Breast (tissue), 4 donors: ENCODE measurements around the gene TNFRSF14.

GRCh38 chr1:2231559-2232411 is 3.7 kb downstream of the SKI start:
- PRO-cap, 3 experiments = peak in 3 of 3 experiments; most common plus-strand start chr1:2232009 (in 1); most common minus-strand start chr1:2231760 (in 2)
- RRBS = 9% methylated on average over 3 of the region's 32 CpGs

- PRO-cap, 3 experiments = no peak in any of the 3 experiments
- RRBS = no CpG with 5 or more reads among the region's 13 CpGs
Measured at GRCh38 chr1:2253297-2253785, 25.2 kb downstream of the SKI start.

DNA sequence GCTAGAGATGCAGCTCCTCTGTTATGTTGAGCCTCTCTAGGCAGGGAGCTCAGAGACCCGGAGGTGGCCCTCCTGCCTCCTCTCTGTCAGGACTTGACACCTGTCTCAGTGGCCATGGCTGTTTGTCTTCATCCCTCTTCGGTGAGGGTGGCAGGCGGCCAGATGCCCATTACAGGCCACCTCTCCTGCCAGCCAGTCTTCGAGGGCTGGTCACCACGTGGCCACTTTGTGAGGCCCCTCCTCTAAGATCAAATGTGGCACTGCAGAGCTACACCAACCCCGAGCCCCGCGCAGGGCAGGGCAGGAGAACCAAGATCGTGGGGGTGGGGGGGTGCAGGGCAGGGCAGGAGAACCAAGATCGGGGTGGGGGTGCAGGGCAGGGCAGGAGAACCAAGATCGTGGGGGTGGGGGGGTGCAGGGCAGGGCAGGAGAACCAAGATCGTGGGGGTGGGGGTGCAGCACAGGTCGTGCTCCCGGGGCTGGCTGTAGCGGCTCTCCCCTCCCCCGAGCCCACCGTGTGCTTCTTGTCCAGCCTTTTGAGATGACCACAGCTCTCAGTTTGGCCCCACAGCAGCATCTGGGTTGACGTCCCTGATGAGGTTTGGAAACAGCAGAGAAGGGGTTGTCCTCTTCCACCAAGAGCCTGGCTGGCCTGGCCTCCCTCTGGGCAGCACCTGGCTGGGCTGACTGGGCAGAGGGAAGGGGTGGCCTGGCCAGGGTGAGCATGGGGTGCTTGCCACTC is 61.2 kb downstream of the SKI start:
- PRO-cap, 3 experiments = no peak in any of the 3 experiments
- RRBS = no CpG with 5 or more reads among the region's 18 CpGs

GRCh38 chr1:2298728-2299666 is 70.9 kb downstream of the SKI start:
- PRO-cap, 3 experiments = no peak in any of the 3 experiments
- RRBS = 42% methylated on average over 2 of the region's 38 CpGs

- PRO-cap, 3 experiments = no peak in any of the 3 experiments
- RRBS = 72% methylated on average over 6 of the region's 21 CpGs
Measured at GRCh38 chr1:2303773-2304050, 75.6 kb downstream of the SKI start.

- PRO-cap, 3 experiments = peak in 1 of 3 experiments; most common plus-strand start chr1:2323167 (in 1); most common minus-strand start chr1:2323049 (in 1)
- RRBS = 16% methylated on average over 4 of the region's 32 CpGs
Measured at GRCh38 chr1:2322913-2323417, 68.4 kb downstream of the MORN1 start.

- PRO-cap, 3 experiments = peak in 1 of 3 experiments; most common plus-strand start chr1:2361178 (in 1); most common minus-strand start chr1:2360991 (in 1)
- RRBS = no CpG with 5 or more reads among the region's 4 CpGs
Measured at GRCh38 chr1:2360800-2361262, 30.5 kb downstream of the MORN1 start.

DNA sequence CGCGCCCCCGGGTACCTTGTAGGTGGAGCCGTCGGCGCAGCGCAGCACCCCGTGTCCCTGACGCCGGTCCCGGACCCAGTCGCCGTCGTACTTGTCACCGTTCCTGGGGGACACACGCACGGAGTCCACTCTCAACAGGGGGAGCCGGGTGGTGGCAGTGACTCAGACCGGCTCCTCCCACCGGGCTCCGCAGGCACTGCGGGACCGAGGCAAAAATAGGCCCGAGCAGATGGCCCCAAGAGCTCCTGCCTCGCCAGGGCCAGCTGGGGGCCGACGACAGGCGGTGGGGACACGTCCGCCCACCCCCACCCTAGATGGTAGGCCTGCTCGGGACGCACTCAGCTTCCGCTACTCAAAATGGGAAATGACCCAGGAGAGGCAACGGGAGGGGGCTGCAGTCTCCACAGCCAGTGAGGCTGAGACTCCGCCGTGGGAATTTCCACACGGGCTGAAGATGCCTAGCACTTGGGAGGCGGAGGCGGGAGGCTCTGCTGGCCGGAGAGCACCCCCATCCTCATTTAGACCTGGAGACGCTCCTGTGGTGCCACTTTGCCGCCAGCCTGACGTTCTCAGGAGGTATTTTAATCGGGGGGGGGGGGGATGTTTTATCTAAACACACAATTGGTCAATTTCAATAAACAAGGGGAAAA is 6.3 kb downstream of the MORN1 start:
- PRO-cap, 3 experiments = no peak in any of the 3 experiments
- RRBS = 71% methylated on average over 16 of the region's 44 CpGs

GRCh38 chr1:2406833-2407510 is 5.4 kb downstream of the PEX10 start:
- PRO-cap, 3 experiments = no peak in any of the 3 experiments
- RRBS = no CpG with 5 or more reads among the region's 23 CpGs

GRCh38 chr1:2413718-2414124 is 1.4 kb upstream of the PEX10 start:
- PRO-cap, 3 experiments = no peak in any of the 3 experiments
- RRBS = no CpG with 5 or more reads among the region's 15 CpGs

DNA sequence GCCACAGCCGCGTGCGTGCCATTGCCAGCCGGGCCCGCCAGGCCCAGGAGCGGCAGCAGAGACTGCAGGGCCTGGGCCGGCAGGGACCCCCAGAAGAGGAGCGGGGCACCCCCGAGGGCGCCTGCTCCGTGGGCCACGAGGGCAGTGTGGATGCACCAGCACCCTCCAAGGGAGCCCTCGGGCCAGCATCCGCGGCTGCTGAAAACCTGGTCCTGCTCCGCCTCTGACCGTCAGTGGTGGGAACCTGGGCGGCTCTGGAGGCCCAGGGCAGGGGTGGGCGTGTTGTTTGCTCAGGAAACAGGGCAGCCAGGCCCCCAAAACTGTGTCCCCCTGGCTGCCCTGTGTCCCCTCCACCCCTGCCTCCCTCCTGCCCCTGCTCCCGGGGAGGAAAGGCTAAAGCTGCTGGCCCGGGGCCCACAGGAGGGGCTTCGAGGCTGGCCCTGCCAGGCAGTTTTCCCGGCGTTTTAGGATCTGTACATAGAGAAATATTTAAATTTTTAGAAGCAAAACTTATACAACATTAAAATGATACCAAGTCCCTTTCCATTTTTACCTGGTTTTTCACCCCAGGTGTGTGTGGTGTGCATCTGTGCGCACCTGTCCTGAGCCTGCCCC is 21.3 kb downstream of the PANK4 start:
- PRO-cap, 3 experiments = no peak in any of the 3 experiments
- RRBS = 28% methylated on average over 10 of the region's 25 CpGs

DNA sequence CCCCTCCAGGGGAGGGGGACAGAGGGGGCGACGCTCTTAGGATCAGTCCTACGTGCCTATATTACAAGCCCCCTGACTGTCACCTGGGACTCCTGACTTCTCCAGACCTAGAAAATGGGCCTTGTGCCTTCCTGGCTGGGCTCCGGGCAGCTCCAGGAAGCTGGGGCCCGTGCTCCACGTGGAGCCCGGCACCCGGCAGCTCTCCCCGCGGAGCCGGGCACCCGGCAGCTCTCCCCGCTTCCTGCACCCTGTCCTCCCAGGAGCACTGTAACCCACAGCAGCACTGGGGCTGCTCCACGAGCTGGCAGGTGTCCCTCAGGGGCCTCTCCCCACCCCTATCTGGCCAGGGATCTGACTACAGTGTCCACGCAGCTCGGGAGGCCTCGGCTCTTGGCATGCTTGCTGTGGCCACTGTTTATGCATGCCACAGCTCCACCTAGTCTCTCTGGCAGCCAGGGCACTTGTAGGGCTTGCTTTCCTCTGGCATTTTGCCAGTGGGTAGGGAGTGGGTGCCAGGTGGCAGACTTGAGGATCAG is 762 bp upstream of the HES5 start:
- PRO-cap, 3 experiments = no peak in any of the 3 experiments
- RRBS = 4% methylated on average over 4 of the region's 17 CpGs

DNA sequence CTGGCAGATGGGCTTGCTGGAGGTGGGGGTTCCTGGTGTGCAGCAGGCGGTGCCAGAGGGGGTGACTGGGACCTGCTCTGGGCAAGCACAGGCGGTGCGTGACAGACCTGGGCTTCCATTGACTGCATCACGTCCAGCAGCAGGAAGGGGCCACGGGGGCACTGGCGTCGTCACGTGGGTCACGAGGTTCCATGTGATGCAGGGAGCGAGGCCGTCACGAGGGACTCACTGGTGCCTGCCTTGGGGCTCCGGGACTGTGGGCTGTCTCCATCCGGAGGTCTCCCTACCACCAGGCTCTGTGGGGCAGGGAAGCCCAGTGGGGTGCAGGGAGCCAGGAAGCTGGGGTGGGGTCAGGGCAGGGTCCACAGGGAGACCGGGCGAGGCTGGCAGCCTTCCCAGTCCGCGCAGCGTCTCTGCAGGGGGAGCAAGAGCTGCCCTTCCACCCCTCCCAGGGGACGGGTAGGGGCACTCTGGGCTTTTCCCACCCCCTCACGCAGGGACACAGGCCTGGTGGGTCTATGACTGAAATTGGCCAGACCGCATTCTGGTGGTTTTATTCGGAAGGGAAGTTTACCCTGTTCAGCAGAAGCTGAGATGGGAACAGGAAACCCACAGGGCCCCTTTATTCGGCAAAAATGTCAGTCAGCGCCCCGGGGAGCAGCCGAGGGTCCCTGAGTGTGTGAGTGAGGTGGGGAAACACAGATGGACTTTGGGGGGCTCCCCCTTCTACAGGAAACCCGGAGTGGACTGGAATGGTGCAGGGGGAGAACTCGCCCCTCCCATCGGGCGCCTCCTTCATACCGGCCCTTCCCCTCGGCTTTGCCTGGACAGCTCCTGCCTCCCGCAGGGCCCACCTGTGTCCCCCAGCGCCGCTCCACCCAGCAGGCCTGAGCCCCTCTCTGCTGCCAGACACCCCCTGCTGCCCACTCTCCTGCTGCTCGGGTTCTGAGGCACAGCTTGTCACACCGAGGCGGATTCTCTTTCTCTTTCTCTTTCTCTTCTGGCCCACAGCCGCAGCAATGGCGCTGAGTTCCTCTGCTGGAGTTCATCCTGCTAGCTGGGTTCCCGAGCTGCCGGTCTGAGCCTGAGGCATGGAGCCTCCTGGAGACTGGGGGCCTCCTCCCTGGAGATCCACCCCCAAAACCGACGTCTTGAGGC is at the start of gene TNFRSF14:
Gene TNFRSF14 (plus strand): TSS at position 798 of the 1,158 bp plus-strand sequence.
- PRO-cap, 3 experiments = peak in 3 of 3 experiments; most common plus-strand start position 201 of the sequence (in 3); most common minus-strand start position 947 of the sequence (in 2)
- RRBS = 2% methylated on average over 9 of the region's 45 CpGs

DNA sequence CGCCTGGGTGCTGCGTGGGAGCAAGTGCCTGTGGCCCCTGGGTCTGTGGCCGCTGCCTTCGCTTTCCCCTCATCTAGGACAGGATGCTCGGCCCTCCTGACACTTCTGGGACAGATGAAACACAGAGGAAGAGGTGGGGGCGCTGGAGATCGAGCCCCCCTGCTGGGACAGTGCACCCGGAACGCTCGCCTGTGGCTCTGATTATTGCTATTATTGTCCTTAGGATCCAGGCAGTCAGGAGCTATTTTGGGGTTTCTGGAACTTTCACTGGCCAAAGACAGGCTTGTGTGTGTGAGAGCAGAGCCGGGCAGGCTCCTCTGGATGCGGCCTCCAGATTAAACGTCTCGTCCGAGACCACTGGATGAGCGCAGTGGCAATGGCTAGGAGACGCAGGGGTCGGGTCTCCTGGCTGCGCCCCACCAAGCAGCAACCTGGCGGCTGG is 13.9 kb downstream of the PRDM16 start:
- PRO-cap, 3 experiments = no peak in any of the 3 experiments
- RRBS = 83% methylated on average over 3 of the region's 20 CpGs

GRCh38 chr1:3193787-3194248 is 124.8 kb downstream of the PRDM16 start:
- PRO-cap, 3 experiments = no peak in any of the 3 experiments
- RRBS = no CpG with 5 or more reads among the region's 12 CpGs

- PRO-cap, 3 experiments = no peak in any of the 3 experiments
- RRBS = 54% methylated on average over 15 of the region's 41 CpGs
Measured at GRCh38 chr1:3204418-3205318, 135.7 kb downstream of the PRDM16 start.

GRCh38 chr1:3251037-3251693 is 182.2 kb downstream of the PRDM16 start:
- PRO-cap, 3 experiments = no peak in any of the 3 experiments
- RRBS = 56% methylated on average over 2 of the region's 23 CpGs

DNA sequence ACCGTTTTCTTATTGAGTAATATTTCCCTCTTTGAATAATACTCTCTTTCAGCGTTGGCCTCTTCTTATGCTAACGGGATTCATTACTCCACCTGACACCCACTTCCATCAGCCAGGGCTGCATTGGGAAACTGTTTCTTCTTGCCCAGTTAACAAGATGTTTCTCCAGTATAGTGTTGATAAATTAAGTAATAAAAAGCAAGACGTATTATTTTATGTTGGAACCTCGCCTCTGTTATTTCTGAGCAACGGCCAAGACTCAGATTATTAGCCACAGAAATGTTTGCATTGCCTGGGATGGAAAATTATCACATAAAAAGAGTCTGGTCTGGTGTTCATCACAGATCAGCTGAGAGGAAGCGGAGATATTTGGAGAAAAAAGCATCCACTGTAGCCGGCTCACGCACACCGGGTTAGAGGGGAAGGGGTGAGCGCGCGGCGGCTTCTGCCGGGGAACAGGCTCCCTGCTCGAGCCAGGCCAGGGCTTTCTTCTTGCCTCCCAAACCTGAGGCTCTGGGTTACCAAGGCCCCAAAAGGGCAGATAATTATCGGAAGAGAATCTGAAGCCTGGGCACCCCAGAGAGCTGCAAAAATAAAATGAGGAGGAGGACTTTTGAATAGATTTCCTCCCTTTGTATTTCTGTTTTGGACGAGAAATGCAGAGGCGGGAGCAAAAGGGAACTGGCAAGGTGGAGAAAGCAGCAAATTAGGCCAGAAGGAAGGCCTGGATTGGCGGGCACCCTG is 189.5 kb downstream of the PRDM16 start:
- PRO-cap, 3 experiments = no peak in any of the 3 experiments
- RRBS = 37% methylated on average over 6 of the region's 20 CpGs

DNA sequence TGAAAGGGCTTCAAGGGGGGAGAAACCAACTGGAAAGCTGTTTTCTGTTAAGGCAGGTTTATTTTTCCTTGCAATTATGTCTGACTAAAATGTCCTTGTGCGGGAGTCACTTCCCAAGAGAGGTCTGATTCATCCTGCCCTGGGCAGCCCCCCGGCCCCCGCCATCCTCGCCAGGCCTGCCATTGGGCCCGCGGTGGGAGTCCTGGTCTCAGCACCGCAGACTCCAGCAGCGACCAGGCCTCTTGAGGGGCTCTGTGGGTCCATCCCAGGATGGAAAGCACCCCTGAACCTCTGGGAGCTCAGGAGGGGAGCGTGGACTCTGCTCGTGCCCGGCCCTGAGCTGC is 178.4 kb upstream of the ARHGEF16 start:
- PRO-cap, 3 experiments = no peak in any of the 3 experiments
- RRBS = 23% methylated on average over 1 of the region's 11 CpGs

DNA sequence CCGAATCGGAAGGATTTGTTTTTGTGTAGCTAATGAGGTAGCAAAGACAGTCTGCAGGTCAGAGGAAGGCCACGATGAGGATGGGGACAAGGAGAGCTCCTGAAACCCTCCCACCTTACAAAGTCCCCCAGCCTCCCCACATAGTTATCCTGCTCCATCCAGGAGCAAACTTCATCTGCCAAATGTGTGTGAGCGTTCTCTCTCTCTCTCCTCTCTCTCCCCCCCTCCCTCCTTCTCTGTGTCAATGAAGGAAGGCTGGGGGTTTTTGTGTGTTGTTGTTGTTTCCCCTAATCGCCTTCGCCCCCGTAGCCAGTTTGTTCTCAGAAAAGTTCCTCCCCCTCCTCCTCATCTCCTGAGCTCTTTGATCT is 140.1 kb upstream of the ARHGEF16 start:
- PRO-cap, 3 experiments = peak in 1 of 3 experiments; most common minus-strand start position 177 of the sequence (in 1)
- RRBS = no CpG with 5 or more reads among the region's 7 CpGs